Metastatic Lung Carcinoma in the Adrenal Gland (tissue), 1 donor: ENCODE results near the genes NPIPB6, SULT1A2, SULT1A1, EIF3C and ATXN2L.

DNA sequence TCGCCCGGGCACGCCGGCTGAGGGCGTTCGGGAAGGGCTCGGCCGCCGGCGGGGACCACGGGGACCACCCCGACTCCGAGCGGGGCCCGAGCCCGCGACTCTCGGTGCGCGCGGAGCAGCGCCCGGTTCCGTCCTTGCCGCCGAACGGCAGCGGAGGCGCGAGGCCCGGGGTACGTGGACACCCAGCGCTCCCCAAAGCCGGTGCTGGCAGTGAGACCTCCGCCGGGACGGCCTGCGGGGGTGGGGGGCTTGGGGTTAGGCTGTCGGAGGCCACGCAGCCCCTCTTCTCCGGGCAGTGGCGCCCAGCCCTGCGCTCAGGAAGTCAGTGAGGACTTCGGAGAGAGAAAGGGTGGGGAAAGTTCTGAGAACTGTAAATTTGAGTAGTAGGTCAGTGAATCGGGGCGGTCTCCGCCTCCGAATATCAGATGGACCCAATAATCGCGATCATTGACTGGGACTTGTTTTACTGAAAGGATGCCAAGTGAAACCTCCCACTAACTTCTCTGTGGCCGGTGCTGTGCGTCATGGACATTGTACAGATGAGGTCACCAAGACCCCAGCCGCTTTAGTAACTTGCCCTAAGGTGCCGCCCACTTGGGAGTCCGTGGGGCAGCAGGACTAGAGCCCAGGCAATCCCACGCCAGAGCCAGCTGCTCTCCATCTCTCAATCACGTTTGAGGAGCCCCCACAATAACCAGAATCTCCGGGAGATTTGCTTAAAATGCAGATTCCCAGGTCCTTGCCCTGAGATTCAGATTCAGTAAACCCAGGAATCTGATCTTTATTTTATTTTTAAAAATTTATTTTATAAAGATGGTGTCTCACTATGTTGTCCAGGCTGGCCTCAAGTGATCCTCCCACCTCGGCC, 522 bp downstream of the IL4R start:
- PRO-cap: bidirectional peak, plus-strand start at position 632 of the sequence, minus-strand start at position 327 of the sequence

- PRO-cap: no peak
Observed at GRCh38 chr16:27315949-27316330, 2.2 kb downstream of the IL4R start.

DNA sequence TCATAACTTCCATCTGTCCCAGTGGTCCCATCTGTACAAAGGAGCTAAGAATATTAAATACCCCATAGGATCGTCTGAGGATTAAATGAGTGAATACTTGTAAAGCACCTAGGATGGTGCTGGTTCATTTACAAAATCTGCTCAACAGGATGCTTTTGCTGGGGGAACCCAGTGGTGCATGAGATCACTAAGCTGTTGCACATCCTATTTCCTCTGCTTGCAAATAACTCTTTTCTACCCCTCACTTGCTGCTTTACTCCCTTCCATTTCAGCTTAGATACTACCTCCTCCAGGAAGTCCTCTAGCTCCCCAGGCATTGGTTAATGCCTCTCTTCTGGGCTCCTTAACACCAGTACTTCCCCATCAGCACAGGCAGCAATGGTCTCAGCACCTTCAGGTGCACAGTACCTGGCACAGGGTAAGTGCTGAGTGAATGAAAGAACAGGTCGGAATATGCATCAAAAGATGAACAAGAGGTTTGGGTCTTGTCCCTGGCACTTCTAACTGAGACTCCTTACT, 24.3 kb upstream of the IL21R start:
- PRO-cap: no peak

- PRO-cap: no peak
Observed at GRCh38 chr16:27407055-27407665, 5.2 kb downstream of the IL21R start.

GRCh38 chr16:27426277-27426859, 24.4 kb downstream of the IL21R start:
- PRO-cap: no peak

GRCh38 chr16:27763509-27763911, 213.6 kb downstream of the KATNIP start:
- PRO-cap: no peak

DNA sequence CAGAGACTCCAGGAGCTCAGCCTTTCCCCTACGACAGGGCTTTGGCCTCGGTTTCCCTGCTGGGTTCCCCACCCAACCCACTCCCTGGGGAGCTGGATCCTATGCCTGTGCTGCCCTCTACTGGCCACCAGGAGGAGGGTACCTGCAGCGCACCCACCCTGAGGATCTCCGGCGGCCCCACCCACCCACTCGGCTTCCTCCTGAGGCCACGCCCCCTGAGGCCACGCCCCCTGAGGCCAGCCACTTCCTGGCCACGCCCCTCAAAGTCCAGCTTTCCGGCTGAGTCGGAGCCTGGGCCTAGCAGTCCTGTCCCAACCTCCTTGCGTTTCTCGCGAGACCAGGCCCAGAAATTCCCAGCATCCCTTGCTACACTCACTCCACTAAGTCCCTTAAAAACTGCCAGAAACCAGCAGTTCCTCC, 195.9 kb downstream of the GSG1L start:
- PRO-cap: no peak

DNA sequence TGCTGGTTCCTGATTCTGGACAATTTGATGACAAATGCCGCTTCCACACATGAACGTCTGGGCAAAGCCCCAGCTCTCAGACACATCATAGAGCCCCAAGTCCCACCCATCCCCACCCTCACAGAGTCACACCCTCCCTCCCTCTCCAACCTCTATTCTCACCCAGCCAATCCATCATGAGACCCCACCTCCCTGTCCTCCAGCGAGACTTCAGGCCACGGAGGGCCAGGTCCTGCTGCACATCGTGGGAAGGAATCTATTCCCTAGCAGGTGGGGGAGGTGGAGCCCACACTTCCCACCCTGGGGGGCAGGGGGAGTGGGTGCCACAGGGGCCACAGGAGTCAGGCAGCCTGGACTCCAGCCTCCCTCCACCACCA, 33.8 kb upstream of the GSG1L start:
- PRO-cap: no peak

GRCh38 chr16:28128022-28128869, 64.7 kb upstream of the GSG1L start:
- PRO-cap: no peak

GRCh38 chr16:28260221-28260601, 32.1 kb upstream of the SBK1 start:
- PRO-cap: no peak

- PRO-cap: no peak
Observed at GRCh38 chr16:28363341-28363797, at the start of gene NPIPB6. Gene NPIPB6 (minus strand): TSS chr16:28363508.

DNA sequence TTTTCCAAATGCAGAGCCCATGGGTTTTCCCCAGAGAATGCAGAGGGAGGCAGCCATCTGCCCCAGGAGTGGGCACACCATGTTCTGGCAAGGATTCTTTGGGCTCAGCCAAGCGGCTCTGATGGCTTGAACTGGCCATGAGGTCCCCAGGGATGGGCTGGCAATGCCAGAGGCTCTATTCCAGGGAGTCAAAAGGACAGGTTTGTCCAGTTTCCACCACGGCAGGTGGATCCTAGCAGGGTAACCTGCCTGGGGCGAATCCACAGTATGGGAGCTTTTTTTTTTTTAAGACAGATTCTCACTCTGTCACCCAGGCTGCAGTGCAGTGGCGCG, 1.6 kb downstream of the IL27 start:
- PRO-cap: no peak

GRCh38 chr16:28572625-28572973, 18.9 kb downstream of the SGF29 start:
- PRO-cap: no peak

GRCh38 chr16:28572999-28573430, 19.3 kb downstream of the SGF29 start:
- PRO-cap: no peak

DNA sequence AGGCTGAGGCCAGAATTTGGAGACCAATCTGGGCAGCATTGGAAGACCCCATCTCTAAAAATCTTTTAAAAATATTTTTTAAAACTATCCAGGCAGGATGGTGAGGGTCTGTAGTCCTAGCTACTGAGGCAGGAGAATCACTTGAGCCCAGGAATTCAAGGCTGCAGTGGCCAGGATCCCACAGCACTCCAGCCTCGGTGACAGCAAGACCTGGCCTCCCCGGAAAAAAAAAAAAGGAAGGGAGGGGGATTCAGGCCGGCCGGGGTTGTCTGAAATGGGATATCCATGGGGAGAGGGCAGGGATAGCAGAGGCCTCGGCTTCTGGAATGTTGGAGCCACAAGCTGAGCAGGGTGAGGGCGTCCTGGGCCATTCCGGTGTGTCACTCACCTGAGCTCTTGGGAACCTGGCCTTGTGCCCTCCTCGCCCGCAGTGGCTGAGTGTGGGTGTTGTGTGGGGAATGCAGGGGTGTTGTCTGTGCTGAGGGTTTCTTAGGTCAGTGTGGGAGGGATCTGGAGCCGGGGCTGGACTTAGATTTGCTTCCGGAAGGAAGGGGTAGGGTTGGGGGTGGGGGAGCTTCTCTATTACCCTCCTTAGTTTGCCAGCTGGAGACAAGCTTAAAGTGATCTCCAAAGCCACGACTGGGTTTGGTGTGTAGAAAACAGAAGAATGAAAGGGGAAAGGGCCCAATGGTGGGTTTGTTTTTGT, at the start of gene SULT1A2:
SULT1A2 (minus strand) TSS at position 442 of the 706 bp plus-strand sequence.
- PRO-cap: bidirectional peak, plus-strand start at position 556 of the sequence, minus-strand start at position 432 of the sequence

DNA sequence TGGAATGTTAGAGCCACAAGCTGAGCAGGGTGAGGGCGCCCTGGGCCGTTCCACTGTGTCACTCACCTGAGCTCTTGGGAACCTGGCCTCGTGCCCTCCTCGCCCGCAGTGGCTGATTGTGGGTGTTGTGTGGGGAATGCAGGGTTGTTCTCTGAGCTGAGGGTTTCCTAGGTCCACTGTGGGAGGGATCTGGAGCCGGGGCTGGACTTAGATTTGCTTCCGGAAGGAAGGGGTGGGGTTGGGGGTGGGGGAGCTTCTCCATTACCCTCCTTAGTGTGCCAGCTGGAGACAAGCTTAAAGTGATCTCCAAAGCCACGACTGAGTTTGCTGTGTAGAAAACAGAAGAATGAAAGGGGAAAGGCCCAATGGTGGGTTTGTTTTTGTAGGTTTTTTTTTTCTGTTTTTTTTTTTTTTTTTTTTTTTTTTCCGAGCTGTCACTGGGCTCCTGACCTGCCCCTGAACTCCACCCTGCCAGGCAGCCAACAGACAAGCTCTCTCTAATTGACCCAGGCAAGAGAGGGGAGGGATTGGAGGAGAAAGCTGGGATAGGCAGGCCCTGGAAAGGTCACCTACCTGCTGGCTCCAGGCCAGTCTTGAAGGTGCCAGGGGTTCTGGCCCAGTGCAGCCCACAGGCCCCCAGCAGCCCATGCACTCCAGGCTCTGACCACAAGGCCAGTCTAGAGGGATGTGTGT, at the start of gene SULT1A1:
SULT1A1 (minus strand) TSS at position 180 of the 693 bp plus-strand sequence.
- PRO-cap: bidirectional peak, plus-strand start at position 261 of the sequence, minus-strand start at position 110 of the sequence

DNA sequence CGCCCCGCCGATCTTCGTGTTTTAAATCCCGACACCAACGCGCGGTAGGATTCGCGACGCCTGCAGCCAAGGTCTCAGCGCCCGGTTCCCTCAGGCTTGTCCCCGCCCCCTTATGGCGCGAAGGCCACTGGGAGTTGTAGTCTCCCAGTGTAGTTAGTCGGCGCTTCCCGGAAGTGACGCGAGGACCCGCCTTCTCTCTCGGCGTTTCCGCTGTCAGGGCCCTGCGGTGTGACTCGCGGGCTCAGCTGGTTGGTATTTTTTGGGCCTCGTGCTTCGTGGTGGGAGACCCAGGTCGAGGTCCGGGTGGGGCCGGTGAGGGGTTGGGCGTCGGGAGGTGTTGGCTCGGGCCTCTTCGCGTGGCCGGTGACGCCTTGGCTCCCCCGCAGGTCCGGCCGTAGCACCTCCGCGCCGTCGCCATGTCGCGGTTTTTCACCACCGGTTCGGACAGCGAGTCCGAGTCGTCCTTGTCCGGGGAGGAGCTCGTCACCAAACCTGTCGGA, at the start of gene EIF3C:
EIF3C (plus strand) TSS at position 194 of the 500 bp plus-strand sequence.
- PRO-cap: no peak

- PRO-cap: bidirectional peak, plus-strand start at chr16:28822729, minus-strand start at chr16:28822658; bidirectional peak, plus-strand start at chr16:28823038, minus-strand start at chr16:28822933
Observed at GRCh38 chr16:28822250-28823373, at the start of gene ATXN2L. Gene ATXN2L (plus strand): TSS chr16:28822999.

GRCh38 chr16:28825950-28827290, 3.6 kb downstream of the ATXN2L start:
- PRO-cap: no peak

- PRO-cap: no peak
Observed at GRCh38 chr16:28866358-28867284, 3.0 kb downstream of the SH2B1 start.